T-cell (primary cell): ENCODE measurements around a stretch of chr10.

DNA sequence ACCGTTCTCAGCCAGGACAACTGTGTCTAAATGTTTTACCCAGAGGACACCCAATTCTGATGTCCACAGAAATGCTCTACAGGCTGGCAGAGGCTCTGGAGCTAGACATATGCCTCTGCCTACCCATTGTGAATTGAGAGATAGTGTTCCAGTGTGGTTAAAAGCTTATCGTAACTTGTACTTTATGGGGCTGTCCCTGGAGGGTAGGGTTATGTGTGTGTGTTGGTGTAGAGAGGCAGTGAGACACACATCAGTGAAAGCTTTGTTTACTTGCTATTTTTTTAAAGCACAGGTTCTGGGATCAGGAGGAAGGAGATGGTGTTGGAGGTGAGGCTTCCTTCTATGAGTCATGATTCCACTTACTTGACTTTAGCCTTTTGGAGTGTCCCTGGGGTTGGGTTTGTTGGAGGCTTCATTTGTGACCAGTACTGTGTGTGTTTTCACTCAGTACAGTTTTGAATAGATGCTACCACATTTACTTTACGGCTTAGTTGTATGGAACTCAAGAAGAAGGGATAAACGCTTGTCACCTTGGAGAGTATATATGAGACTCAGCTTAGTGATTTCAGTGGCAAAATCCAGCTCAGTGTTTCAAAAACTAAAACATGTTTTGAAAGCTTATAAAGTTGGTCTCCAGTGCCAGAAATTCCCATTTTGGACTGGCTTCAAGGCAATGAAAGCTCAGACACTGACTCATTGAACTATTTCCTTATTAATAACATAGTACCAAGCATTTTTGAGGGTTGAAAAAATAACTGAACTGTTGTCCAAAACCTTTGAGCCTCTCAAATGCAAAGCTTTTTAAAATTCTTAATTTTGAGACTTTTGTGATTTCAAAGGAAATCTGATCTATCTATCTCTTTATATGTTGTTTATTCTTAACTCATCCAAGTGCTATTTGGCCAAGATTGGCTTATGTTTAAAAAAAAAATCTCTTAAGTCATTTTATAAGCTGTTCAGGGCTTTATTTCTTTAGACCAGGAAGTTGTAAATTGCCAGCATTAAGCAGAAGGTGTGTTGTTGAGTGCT, 106.2 kb downstream of the PLXDC2 start:
- PRO-cap, 7 experiments: no peak in any of the 7 experiments

GRCh38 chr10:19929314-19930197, 113.3 kb downstream of the PLXDC2 start:
- PRO-cap, 7 experiments: no peak in any of the 7 experiments

GRCh38 chr10:19931434-19931952, 115.3 kb downstream of the PLXDC2 start:
- PRO-cap, 7 experiments: no peak in any of the 7 experiments

- PRO-cap, 7 experiments: no peak in any of the 7 experiments
Measured at GRCh38 chr10:20016853-20017122, 200.6 kb downstream of the PLXDC2 start.

DNA sequence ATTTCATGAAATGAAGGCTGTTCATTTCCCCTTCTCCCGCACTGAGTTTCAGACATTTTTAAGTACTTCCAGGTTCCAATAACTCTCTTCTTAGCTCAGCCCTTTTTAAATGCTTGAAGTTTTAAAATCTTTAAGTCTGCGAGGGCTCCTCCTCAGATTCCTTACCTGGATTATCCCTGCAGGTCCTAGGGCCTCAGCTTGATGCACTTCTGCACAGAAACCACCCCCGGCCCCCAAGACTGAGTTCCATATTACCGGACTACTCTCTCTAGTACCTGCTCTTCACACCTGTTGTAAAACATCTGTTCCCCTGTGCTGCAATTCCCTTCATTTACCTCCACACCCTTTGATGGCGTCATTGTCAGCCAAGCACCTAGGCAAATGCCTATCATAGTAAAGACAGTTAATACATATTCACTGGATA, 275.3 kb downstream of the PLXDC2 start:
- PRO-cap, 7 experiments: no peak in any of the 7 experiments

DNA sequence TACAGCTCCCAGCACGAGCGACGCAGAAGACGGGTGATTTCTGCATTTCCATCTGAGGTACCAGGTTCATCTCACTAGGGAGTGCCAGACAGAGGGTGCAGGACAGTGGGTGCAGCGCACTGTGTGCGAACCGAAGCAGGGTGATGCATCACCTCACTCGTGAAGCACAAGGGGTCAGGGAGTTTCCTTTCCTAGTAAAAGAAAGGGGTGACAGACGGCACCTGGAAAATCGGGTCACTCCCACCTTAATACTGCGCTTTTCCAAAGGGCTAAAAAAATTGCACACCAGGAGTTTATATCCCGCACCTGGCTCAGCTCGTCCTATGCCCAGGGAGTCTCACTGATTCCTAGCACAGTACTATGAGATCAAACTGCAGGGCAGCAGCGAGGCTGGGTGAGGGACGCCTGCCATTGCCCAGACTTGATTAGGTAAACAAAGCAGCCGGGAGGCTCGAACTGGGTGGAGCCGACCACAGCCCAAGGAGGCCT, 341.6 kb downstream of the NEBL start:
- PRO-cap, 7 experiments: no peak in any of the 7 experiments

DNA sequence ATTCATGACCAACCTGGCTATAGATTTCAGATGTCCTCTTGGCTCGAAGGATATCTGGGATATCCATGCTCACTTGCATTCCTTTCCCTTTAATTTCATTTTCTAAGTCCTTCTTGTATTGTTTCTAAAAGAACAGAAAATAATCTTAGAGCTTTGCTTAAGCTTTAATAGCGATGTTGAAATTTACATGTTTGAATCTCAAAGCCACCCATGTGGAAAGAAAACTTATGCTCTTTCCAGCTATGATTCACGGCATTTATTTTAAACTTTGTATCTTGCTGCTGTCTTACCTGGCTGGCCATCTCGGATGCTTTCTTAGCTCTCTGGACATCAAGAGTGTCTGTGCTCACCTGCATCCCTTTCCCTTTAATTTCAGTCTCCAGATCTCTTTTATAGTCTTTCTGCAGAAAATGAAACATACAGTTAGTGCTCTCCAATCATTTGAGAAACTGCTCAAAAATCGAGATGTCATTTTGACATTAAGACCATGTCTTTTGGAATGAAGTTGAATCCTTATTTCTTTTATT, 65.9 kb downstream of the NEBL start:
- PRO-cap, 7 experiments: no peak in any of the 7 experiments

DNA sequence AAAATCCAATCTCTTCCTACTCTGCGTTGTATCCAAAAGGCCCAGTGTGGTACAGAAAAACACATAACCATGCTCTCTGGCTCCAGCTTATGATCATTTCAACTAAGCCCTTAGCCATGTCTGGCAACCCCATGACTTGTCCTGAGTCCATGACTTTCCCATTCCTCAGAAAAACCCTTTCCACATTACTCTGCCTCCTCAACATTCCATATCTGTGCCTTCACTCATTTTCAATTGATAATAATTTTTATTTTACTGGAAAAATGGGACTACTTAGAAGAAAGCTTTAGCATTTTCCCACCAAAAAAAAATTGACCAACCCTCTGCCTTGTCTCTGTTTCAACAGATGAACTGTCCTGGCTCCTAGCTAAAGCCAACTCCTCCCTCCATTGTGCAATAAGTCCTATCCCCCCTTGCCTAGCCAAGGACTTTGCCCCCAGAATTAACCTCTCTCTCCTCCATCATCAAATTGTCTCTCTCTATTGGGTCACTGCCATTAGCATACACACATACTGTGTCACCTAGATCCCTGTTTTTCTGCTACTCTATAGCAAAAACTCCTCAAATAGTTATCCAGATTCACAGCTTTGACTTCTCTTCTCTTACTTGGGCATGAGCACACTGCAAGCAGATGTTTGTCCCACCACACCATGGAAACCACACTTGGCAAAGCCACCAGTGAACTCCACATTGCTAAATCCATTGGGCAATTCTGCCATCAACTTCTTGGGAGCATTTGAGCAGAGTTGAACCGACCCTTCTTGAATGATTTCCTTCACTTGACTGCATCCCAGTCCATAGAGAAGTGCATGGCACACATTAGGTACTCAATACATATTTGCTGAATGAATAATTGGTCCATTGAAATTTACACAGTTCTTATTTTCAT, 91.3 kb upstream of the NEBL start:
- PRO-cap, 7 experiments: no peak in any of the 7 experiments

- PRO-cap, 7 experiments: no peak in any of the 7 experiments
Measured at GRCh38 chr10:21077748-21078113, 180.6 kb upstream of the NEBL start.

DNA sequence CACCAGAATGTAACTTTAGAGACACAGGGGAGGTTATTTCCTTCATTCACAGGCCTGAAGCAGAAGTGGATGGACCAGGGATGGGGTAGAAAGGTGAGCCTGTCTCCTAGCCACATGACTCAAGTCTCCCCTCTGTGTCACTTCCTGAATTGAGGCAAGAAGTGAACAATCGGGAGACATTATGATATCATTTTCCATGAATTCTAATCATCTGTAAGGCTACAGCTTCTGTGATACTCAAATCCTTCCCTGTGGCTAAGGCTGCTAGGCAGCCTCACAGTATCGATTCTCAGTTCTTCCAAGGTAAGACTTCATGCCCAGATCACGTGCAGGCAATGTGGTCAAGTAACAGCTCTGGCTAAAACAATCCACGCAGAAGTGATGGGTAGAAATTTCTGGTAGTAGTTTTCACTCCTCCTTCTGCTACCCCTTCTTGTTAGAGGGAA, 203.9 kb upstream of the NEBL start:
- PRO-cap, 7 experiments: no peak in any of the 7 experiments

DNA sequence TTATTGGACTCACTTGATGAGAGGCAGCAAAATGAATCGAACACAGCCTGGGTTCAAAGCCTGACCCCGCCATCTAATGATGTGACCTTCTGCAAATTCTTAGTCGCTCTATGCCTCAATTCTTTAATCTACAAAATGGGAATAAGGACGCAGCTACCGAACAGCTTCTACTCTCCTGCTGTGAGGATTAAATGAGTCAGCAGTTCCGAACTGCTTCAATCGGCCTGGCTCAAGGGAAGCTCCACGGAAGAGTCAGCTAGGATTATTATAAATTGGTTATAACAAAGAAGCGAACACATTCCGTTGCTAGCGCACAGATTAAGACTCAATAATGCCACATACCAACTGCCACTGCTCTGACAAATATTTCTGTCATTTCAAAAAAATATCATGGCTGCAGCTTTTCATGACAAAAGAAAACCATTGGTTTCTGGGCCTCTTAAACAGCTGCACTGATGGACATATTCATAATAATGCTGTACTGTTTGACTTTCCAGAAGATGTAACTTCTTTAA, 278.1 kb upstream of the NEBL start:
- PRO-cap, 7 experiments: no peak in any of the 7 experiments

- PRO-cap, 7 experiments: no peak in any of the 7 experiments
Measured at GRCh38 chr10:21292585-21293411, 232.7 kb downstream of the SKIDA1 start.

GRCh38 chr10:21364806-21365277, 160.6 kb downstream of the SKIDA1 start:
- PRO-cap, 7 experiments: no peak in any of the 7 experiments

DNA sequence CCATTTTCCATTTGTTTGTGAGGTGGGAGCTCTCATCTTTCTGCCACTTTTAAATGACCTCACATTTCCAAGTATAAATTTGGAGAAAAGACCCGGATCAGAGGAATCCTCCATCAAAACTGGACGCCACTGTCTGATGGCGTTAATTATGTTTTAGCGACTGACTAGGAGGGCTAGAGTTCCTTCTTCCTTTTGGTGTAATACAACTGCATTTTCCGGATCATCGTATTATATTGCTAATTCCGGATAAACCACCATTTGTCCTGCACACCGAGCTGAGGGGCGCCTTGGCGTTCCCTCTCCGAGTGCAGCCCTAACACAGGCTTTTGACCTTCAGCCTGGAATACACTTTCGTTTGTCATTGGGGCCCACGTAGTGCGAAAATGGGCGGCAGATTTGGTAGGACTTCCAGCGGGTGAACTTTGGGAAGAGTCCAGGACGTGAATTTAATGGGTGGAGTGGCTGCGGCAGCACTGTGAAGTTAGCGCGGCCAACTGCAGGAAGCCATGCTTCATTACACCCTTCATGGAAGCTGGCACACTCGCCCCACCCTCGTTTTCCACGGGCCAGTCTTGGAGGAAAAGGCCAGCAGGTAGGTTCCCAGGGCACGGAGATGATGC, 672 bp upstream of the MLLT10 start:
- PRO-cap, 7 experiments: peak in 2 of 7 experiments; most common plus-strand start position 569 of the sequence (in 1); most common minus-strand start position 518 of the sequence (in 2)

DNA sequence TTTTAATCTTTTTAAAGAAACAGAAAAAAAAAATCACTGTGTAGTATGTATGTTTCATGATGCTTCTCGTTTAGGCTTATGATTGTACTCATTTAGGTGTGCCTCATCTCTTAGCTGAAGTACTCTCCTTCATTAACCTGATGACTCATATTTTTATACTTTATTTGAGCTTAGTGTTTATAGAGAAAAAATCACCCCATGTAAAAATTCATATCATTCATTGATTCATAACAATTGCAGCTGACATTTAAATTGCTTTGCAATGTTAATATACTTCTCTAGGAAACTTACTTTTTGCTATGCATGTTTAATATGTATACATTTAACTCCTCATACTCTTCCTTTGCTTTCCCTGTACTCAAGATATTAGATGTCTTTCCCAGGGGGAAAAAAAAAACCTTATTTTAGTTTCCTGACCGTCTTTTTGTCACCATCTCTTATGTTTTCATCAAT, 159.0 kb downstream of the MLLT10 start:
- PRO-cap, 7 experiments: no peak in any of the 7 experiments

- PRO-cap, 7 experiments: no peak in any of the 7 experiments
Measured at GRCh38 chr10:21977684-21978308, 25.7 kb downstream of the DNAJC1 start.

- PRO-cap, 7 experiments: peak in 7 of 7 experiments; most common plus-strand start chr10:22436742 (in 7); most common minus-strand start chr10:22436937 (in 7)
Measured at GRCh38 chr10:22436486-22437192, 91.3 kb downstream of the SPAG6 start.

- PRO-cap, 7 experiments: no peak in any of the 7 experiments
Measured at GRCh38 chr10:22477340-22478053, 132.2 kb downstream of the SPAG6 start.

DNA sequence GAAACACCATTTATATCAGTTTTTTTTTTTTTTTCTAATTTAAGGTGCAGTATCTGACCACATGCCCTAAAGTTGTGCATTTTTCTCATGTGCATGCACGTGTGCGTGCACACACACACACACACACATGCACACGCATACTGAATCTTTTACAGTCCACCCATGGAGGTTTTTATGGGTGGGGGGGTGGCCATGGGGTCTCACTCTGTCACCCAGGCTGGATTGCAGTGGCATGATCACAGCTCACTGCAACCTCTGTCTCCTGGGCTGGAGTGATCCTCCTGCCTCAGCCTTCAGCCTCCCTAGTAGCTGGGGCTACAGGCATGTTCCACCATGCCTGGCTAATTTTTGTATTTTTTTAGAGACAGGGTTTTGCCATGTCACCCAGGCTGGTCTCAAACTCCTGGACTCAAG, 139.9 kb downstream of the SPAG6 start:
- PRO-cap, 7 experiments: no peak in any of the 7 experiments

DNA sequence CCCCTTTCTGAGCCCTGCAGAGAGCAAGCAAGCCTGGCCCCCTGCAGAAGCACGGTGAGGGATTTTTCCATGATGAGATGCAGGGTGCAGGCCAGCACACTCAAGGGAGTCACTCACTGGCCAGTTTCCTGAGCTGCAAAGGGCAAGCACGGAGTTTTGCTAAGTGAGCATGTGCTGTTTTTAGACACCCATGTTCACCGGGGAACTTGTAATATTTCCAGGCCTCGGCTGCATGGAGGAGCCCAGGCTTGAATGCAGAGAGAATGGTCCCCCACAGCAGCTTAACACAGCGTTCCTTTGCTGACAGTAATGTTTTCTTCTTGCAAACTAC, 176.5 kb downstream of the PIP4K2A start:
- PRO-cap, 7 experiments: no peak in any of the 7 experiments